Jurkat, Clone E6-1 (cell line): ENCODE data around the genes DIS3 and POU4F1.

GRCh38 chr13:72741286-72741711 is 13.6 kb downstream of the BORA start:
- RRBS: no CpG with 5 or more reads among the region's 1 CpG

- RRBS: under 1% methylated on average over 17 of the region's 85 CpGs
Measured at GRCh38 chr13:72781227-72782409, at the start of gene DIS3. TSS of gene DIS3 (minus strand) at chr13:72781900.

DNA sequence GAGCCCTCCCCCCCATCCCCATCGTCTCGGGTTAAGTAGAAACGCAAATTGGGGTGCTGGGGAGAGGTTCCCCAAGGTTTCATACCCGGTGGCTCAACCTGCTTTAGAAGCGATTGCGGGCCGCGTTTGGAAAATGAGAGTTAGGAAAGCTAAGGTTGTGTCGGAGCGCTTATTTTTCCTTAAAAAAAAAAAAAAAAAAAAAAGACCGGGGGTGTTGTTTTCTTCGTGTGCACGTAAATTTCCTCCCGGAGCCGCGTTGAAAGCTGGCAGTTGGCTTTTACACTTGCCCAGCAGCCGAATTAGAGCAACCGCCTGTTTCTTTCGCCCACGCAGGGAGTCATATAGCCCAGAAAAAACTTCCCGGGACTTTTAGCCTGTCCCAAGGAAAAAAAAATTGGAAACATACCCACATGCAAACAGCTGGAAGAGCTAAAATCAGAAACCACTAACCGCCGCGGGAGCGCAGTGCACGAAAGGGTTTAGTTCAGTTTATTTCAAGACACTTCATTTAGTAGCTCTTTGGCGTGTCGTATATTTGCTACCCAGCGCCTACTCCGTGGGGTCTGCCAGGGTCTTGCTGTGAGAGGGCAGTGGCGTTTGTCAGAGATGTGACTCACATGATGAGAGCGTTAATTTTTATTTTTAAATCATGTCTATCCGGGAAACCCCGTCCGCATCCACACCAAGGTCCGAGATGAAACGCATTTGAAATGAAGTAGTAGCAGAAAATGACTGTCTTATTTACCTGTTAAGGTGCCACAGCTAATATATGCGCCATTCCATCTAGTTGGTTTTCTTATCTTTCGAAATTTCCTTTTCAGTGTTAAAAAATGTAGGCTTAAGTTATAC is 1.4 kb downstream of the KLF5 start:
- RRBS: 97% methylated on average over 3 of the region's 39 CpGs

- RRBS: no CpG with 5 or more reads among the region's 21 CpGs
Measured at GRCh38 chr13:73075387-73076665, 17.0 kb downstream of the KLF5 start.

GRCh38 chr13:73221416-73221825 is 162.6 kb downstream of the KLF5 start:
- RRBS: no CpG with 5 or more reads among the region's 4 CpGs

DNA sequence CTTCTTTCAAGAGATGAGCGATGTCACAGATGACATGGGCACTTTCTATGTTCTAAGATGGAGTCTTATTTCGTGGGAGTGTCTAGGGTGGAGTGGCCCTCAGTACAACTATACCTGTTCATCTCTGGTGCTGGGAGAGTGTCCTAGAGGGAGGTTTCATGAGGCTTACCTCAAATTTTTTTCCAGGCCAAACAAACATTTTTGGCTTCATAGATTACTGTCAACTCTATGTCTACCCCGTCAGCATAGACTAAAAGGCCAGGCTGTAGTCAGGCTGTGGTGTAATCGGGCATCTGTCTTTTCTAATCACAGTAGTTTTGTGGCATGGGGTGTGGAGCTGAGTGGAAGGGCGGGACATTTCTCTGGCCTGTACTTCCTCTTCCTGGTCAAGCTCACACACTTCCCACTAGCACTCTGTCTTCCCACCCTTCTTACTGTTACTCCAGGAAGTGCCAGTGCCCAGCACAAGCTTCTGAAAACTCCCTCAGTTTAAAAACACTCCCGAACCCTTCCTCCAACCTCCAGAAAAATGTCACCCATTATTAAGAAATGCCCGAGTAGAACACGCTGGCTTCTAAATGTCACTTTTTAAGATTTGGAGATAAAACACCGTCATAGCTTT is 229.7 kb downstream of the KLF5 start:
- RRBS: no CpG with 5 or more reads among the region's 9 CpGs

DNA sequence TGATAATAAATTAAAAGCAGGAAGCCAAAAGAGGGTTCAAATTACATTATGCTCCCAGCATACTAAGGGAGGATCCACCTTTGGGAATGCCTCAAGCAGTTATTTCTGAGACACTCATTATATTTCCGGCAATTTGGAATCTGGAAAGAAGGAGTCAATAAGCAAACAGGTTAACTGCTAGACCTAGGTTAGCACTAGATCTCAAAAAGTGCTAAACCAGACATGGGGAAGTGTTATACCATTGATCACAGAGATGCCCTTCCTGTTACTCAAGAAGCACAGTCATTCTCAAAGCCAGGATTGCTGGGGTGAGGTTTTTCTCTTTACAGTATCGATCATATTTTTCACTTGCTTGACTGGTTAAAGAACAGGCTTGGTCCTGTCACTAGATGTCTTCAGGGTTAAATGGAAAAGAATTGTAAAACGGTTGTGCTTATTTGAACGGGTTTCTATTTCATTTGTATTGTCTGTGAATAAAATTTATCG is 552.1 kb downstream of the KLF5 start:
- RRBS: no CpG with 5 or more reads among the region's 5 CpGs

DNA sequence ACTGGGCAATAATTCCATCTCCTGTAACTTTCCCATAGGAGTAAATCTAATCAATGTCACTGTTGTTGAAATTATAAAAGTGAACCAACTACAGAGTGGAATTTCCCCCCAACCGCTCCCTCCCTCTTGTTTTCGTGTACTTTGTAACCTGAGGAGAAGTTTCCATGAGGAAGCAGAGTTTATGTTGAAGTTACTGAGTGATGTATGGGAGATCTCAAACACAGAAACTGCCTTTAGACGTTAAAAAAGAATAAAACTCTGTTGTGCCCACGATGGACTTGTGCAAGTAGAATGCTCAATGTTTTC is 559.7 kb downstream of the KLF5 start:
- RRBS: no CpG with 5 or more reads among the region's 4 CpGs

- RRBS: no CpG with 5 or more reads among the region's 6 CpGs
Measured at GRCh38 chr13:75365634-75366314, 116.2 kb downstream of the TBC1D4 start.

DNA sequence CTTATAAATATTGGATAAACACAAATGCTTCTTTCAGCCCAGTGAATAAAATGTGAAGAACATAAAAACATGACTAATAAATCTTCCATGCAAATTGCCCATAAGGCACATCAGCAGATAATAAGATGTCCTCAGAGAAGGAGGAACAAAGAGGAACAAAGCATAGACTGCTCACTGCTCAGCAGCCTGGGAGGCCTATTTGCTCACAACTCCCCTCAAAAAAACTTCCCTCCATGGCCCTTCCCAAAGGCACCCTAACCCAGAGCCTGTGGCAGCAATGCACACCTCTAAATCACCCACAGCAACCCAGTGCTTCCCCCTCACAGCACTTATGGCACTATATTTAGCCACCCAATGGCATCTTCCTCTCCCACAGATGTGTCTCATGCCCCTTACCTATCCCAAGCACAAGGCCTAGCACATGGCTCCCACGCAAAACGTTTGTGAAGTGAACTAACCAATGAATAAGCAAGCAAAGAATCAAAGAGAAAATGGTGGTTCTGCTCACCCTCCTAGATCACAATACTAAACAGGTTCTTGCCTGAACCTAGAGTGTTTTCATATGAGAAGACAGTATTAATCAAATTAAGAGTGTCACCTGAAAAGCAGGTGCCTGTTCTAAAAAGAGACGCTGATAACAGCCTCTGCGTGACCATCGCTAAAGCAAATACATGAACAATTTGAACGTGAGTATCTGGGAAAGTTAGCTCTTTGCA is 96.9 kb downstream of the TBC1D4 start:
- RRBS: no CpG with 5 or more reads among the region's 6 CpGs

DNA sequence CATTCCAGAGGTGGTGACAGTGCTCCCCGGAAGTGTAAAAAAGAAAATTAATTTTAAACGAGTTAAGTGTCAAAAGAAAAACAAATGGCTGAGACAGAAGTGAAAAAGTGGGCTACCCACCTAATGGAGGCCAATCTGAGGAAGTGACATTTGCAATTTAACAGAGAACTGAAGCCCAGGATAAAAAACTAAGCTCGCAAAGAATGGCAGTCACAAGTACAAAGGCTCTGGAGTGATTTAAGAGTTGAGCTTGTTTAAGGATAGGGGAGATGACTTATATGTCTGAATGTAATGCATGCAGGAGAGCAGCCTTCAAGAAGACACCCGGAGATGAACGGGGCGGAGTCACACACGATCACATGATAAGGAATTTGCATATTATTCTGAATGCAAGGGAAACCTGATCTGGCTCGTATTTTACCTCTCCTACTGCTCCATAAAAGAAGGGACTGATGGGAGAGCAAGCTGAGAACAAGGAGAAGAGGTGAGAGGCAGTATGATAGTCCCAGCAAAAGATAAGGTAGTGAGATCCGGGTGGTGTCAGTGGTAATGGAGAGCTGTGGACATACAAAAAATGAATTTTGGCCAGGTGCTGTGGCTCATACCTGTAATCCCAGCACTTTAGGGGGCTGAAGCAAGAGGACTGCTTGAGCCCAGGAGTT is 12.9 kb downstream of the TBC1D4 start:
- RRBS: no CpG with 5 or more reads among the region's 9 CpGs

- RRBS: 0% methylated on average over 2 of the region's 8 CpGs
Measured at GRCh38 chr13:75550239-75550825, 741 bp downstream of the UCHL3 start.

DNA sequence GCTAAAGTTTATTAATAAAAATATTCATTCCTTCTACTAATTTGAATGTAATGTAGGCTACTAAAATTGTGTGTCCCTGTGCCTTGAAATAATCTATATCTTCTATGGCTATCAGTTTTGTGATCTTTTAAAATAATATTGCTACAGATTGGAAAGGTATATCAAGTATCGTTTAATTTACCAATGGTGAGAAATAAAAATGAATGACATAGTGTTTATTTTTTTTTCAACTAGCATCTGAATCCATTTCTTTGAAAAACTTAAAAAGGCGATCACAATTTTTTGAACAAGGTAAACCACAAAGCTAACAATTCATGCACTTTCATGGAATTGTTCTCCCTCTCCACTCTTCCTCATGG is 201.8 kb downstream of the LMO7 start:
- RRBS: no CpG with 5 or more reads among the region's 2 CpGs

GRCh38 chr13:75857795-75858817 is 222.0 kb downstream of the LMO7 start:
- RRBS: no CpG with 5 or more reads among the region's 8 CpGs

DNA sequence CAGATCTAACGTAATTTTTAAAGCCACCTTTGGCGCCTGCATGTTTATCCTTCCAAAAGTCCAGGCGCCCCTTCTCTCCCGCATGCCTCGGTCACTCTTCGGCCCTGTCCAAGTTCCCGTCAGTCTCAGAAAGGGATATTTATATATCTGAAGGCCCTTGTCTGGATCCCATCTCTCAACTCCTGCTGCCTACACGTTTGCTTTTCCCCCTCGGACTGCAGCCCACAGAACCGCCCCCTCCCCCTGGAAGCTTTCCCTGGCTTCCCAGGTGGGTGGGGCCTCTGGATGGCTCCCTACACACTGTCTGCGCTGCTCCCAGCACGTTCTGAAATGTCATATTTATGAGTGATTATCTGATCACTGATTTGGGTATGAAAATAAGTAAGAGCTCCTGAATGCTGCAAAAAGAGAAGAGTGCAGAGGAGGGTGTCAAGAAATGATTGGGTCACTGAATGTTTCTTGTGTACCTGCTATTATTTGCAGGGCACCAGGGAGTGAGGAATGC is 1.1 kb upstream of the KCTD12 start:
- RRBS: no CpG with 5 or more reads among the region's 12 CpGs

- RRBS: no CpG with 5 or more reads among the region's 2 CpGs
Measured at GRCh38 chr13:77853904-77854126, 64.8 kb downstream of the EDNRB start.

GRCh38 chr13:77896479-77897018 is 22.1 kb downstream of the EDNRB start:
- RRBS: no CpG with 5 or more reads among the region's 8 CpGs

GRCh38 chr13:78603402-78603875 is at the start of gene POU4F1:
TSS of gene POU4F1 (minus strand) at chr13:78603552.
- RRBS: 1% methylated on average over 17 of the region's 65 CpGs

GRCh38 chr13:79370898-79371327 is 35.1 kb downstream of the RBM26 start:
- RRBS: no CpG with 5 or more reads among the region's 13 CpGs

- RRBS: no CpG with 5 or more reads among the region's 1 CpG
Measured at GRCh38 chr13:79401724-79402005, 4.4 kb downstream of the RBM26 start.